Hair follicle dermal papilla cell (primary cell): ENCODE results near the genes PPP6R3 and TESMIN.

- CAGE, long polyA plus RNA, result no peak
Measured at GRCh38 chr11:68146124-68146601, 25.0 kb upstream of the CHKA start.

GRCh38 chr11:68211520-68212035 is 1.5 kb downstream of the KMT5B start:
- CAGE, long polyA plus RNA, result no peak

DNA sequence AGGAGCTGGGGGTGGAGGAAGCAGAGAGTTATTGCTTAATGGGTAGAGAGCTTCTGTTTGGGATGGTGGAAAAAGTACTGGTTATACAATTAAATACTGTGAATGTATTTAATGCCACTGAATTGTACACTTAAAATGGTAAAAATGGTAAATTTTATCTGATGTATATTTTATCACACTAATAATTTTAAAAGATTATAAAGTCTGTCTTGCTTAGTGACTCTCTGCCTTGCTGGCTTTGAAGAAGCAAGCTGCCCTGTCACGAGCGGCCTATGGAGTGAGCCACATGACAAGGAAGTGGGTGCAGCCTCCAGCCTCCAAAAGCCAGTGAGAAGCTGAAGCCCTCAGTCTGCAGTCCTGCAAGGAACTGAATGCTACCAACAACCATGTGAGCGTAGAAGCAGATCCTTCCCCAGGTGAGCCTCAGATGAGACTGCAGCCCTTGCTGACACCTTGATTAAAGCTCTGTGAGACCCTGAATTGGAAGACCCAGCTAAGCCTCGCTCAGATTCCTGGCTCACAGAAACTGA is 20.0 kb downstream of the C11orf24 start:
- CAGE, long polyA plus RNA, result no peak

DNA sequence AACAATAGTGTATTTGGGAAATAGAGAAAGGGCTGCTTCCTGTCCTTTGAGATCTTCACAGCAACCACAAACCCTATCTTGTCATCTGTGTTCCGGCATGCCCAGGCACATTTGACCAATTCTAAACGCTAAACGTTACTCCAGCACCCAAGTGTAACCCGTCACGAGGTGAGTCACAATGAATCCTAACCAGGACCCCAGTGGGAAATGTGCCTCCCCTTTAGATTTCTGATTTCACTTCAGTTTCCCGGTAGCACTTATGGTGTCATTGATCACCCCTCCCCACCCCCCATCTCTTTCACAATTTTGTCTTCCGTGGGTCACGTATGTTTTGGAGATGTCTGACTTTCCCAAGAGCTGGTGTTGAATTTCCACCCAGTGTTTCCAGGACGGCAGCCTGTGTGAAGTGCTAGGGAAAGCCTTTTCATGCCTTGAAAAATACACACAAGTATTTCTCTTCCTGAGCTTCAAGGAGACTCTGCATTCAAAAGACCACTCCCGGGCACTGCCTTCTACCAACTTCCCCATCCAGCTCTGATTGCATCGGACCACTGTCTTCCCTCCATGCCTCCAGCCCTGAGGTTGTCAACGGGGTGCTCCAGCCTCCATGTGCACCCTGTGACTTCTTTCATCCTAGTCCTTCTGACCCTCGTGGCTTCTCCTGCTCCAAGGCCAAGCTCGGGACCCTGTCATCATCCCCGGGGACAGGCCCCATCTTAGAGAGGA is 10.6 kb upstream of the C11orf24 start:
- CAGE, long polyA plus RNA, result no peak

DNA sequence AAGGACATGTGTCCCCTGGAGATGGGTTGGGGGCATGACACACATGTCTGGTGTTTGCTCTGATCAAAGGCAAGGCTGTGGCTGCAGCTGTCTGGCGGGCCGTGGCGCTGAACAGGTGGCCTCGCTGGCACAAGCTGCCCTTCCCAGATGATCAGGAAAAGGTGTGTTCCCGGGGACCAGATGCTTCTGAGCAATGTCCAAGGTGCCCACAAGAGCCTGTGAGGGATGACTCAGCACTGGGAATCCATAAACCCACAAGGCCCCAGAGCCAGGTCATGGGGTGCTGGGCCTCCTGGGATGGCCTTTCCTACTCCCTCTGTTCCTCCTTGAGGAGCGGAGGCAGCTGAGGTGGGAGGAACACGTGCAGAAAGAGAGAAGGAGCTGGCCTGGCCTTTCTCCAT is 9.7 kb upstream of the LRP5 start:
- CAGE, long polyA plus RNA, result no peak

GRCh38 chr11:68313643-68314232 is 1.3 kb downstream of the LRP5 start:
- CAGE, long polyA plus RNA, result no peak

DNA sequence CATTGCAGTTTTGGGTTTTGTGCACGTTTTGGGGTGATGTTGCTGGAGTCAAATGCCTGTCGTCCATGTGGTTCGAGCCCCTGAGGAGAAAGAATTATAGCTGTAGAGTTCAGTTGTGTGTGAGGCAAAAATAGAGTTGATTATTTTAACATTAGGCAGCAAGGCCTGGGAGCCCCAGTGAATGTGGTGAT is 1.7 kb downstream of the LRP5 start:
- CAGE, long polyA plus RNA, result no peak

DNA sequence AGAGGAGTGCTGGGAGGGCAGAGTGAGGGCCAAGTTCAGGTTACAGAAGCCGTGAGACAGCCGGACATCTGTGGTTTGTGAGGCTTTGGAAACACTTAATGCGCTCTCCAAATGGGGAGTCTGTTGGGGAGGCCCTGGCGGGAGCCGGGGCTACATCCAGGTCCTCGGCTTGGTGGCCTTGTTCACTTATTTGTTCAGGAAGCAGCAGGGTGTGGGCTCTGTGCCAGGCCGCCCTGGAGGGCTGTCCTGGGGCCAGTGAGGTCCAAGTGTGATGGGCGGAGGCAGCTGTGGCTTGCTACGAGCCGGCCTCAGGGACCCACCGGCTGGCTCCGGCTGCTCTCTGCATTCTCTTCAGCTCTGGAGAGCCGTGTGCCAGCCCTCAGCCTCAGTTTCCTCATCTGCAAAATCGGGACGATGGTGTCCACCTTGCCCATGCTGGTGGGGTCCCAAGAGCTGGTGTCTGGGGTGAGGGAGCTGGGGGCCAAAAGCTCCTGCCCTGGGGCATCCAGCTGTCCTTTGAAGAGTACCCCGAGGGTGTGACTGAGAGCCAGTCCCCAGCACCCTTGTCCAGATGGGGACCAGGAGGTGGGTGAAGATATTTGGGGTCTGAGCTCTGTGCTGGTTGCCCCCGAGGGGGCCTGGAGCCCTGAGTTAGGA is 4.6 kb downstream of the LRP5 start:
- CAGE, long polyA plus RNA, result no peak

- CAGE, long polyA plus RNA, result no peak
Measured at GRCh38 chr11:68343610-68344477, 31.5 kb downstream of the LRP5 start.

DNA sequence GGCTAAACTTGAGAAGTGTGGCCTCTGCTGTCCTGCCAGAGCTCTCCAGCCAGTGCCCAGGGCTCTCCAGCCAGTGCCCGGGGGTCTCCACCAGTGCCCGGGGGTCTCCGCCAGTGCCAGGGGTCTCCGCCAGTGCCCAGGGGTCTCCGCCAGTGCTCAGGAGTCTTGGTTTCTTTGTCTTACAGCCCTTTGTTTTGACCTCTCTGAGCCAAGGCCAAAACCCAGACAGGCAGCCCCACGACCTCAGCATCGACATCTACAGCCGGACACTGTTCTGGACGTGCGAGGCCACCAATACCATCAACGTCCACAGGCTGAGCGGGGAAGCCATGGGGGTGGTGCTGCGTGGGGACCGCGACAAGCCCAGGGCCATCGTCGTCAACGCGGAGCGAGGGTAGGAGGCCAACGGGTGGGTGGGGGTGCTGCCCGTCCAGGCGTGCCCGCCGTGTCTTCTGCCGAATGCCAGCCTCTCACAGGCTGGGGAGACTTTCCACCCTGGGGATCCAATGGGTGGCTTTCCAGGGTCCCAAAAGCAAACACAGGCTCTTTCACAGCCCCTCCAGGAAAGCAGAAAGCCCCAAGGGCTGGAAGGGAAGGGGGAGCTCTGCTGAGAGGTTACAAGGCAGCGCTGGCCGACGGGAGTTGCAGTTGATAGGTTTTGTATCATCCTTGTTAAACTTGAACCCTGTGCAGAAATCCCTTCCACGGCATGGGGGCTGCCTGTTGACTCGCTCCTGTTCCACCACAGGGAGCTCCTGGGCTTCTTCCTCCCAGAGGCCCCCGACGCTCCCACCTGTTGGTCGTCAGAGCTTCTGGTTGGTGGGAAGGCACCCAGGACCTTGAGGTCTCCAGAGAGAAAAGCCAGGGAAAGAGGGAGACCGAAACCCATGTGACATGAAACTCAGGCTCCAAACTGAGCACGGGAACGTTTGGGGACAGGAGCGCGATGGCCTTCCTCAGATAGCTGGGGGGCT is 37.0 kb upstream of the PPP6R3 start:
- CAGE, long polyA plus RNA, result no peak

DNA sequence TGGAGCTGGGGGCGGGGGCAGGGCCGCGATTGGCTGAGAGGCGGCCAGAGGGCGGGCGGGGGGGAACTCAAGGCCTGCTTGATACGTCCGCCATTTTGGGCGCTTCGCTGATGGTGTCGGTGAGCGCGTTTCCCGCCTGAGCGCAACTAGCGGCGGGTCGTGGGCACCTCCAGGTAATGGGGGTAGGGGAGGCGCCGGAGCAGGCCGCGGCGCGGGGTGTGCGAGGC is at the start of gene PPP6R3:
TSS of gene PPP6R3 (plus strand) at position 98 of the 227 bp plus-strand sequence.
- CAGE, long polyA plus RNA, result no peak

DNA sequence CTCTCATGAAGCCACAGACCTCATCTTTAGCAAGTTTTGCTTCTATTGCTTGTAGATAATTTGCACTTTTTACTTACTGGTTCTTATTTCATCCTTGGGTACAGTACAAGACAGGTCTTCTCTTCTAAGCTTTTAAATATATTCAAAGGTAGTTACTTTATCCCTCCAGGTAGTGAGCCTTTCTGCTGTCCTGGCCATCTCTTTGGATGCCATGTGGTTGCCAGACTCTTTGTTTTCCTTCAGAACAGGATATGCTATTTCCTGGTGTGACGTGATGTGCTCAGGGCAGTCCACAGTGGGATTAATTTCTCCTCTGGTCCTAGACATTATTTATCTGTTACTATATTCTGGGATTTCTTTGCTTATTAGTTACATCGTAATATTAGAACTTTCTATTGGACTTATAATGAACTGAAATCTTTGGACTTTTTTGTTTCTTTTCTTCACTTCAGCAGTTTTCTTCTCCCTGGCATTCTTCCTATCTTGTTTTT is 63.7 kb downstream of the PPP6R3 start:
- CAGE, long polyA plus RNA, result no peak

DNA sequence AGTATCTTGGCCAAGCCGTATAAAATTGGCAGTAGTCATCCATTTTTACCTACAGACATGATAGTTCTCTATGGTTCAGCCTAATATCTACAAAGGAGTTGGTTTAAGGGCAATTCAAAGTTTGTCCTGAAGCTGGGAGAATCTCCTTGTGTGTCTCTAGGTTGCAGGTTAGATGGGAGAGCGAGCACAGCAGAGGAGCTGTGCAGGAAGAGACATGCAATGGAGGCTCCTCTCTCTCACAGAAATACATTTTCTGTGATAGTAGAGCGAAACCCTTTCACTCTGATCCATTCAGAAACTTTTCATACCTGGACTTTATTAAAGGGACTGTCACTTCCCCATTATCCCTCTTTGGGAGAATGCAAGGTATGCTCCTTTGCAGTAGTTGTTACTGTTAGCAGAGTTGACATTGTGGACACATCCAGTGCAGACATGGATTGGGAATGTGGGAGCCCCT is 91.6 kb downstream of the PPP6R3 start:
- CAGE, long polyA plus RNA, result no peak

DNA sequence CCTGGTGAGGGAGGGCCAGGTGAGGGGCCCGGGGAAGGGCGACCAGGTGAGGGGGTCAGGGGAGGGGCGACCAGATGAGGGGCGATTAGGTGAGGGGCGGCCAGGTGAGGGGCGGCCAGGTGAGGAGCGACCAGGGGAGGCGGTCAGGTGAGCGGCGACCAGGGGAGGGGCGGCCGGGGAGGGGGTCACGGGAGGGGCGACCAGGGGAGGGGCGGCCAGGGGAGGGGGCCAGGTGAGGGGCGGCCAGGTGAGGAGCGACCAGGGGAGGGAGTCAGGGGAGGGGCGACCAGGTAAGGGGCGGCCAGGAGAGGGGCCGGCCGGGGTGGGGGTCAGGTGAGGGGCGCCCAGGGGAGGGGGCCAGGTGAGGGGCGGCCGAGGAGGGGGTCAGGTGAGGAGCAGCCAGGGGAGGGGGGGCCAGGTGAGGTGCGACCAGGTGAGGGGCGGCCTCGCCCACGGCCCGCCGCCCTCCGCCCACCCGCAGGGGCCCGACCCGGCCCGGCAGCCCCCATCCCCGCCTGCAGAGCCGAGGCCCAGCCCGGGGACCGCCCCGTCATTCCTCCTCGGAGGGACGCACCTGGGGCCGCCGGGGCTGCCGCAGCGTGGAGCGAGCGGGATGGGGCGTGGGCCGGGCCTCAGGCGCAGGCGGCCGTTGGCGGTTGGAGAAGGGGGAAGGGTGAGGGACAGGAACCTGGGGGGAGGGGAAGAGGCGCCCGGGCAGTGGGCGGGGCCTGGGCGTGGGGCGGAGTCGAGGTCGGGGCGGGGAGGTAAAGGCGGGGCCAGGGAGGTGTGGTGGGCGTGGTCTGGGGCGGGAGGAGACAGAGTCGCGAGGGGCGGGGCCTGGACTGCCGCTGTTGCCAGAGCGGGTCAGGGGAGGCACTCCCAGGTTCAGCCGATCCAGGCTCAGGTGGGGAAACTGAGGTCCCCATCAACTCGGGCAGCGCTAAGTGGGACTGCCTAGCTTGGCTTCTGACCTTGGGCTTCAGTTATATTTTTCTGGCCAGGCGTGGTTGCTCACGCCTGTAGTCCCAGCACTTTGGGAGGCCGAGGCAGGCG is at the start of gene TESMIN:
TSS of gene TESMIN (minus strand) at position 675 of the 1,053 bp plus-strand sequence.
- CAGE, long polyA plus RNA, result no peak

DNA sequence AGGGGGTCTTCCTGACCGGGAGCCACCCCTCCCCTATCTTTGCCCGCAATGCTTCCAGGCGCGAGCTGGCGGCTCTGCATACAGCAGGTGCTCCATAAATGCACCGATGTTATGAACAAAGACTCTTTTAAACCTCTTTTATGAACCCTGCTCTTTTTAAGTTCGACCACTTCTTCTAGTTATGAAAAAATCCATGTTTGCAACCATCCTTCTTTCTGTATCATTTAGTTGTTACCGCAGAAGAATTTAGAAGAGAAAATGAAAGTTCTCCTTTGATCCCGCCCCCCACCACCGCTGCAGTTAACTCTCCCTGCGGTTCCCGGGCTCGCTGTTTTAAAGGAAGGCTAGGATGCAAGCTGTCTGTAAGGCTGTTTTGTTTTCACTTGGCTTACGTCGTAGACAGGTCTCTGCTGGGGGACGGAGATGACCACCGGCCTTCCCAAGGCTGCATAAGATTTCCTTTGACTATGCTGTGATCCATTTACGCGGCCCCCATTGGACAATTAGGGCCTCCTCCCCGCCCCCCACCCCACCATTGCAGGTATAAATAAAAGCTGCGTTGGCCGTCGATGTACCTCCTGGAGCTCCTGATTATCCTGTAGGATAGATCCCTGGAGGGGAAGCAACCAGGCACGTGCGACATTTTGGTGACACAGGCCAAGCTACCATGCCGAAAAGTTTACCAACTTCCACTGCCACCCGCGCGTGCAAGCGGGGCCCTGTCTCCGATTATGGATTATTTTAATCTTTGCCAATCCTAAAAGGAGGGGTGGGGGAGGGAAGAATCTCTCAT is 1.3 kb upstream of the CPT1A start:
- CAGE, long polyA plus RNA, result no peak

GRCh38 chr11:69008053-69008599 is 4.9 kb downstream of the MRGPRF start:
- CAGE, long polyA plus RNA, result no peak

DNA sequence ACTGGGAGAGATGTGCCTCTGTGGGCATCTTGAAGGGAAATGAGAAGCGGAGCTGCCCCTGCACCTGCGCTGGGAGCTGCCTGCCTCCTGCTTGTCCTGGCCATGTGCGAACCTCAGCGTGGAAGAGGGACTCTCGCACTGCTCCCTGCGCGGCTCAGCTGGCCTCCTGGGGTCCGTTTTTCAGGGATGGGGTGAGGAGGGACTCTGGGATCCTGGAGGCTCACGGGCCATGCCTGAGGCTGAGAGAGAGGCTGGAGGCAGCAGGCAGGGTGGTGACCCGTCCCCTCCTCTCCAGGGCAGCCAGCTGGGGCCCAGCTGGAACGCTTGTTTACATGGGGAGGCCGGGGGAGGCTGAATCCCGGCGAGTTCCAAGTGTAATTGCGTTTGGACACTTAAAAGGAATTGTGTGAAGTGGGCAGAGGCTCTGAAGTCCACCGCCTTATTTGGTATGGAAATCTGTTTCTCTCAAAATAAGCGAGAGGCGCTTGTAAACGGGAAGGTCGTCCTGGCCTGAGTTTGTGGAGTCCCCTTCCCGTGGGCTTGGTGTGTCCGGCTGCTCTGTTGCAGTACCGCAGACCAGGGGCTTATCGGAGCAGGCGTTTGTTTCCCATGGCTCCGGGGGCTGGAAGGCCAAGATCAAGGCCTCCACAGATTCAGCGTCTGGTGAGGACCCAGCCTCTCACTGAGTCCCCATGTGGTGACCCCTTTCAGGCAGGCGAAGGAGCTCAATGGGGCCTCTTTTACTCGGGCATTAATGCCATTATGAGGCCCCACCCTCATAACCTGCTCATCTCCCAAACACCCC is 1.3 kb upstream of the MRGPRF start:
- CAGE, long polyA plus RNA, result no peak

GRCh38 chr11:69055088-69055668 is 6.4 kb downstream of the TPCN2 start:
- CAGE, long polyA plus RNA, result no peak

GRCh38 chr11:69155090-69155801 is 489 bp upstream of the SMIM38 start:
- CAGE, long polyA plus RNA, result no peak

- CAGE, long polyA plus RNA, result no peak
Measured at GRCh38 chr11:69161299-69162251, 5.8 kb downstream of the SMIM38 start.